Measurements from ENCODE around the genes HOMER2, SH3GL3, ZSCAN2 and PDE8A.

DNA sequence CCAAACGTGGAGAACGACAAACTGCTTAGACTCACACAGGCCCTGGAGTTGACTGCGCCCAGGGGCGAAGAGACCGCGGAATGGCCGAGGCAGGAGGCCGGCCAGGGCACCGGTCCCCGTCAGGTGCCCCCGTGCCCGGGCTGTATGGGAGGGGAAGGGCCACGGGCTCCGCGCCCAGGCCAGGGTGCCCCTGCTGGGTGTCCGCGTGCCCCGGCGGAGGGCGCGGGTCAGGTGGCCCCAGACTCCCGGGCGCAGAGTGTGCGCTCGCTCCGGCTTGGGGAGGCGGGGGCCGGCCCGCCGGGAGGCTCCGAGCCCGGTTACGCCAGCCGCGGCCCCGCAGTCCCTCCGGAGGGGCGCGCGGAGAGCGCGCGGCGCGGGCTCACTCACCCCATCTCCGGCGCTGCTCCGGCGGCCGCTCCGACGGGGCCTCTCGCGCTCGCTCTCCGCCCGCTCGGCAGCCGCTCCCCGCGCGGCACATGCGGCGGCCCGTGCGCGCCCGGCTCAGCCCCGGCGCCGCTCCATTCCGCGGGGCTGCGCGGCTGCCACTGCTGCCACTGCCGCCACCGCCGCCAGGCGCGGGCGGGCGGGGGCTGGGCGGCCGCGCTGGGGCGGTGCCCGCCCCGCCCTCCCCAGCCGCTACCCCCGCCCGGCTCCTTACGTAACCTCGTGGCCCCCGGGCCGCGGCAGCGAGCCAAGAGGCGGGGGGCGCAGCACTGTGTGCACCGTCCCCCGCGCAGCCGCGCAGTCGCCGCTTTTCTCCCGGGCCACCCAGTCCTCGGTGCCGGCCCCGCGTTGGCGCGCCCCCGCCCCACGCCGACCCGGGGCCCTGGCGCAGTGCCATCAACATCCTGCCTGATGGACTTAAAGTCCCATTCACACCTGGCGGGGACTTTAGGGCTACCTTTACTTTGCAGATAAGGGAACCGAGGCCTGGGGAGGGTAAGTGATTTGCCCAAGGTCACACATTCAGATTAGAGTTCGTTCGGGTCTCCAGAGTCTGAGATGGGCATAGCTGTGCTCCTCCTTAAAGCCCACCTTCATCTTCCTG is at the start of gene HOMER2:
TSS of gene HOMER2 (minus strand) at position 577 of the 1,048 bp plus-strand sequence.
- RRBS, 2 experiments = 1% methylated on average over 55 to 59 of the region's 122 CpGs

DNA sequence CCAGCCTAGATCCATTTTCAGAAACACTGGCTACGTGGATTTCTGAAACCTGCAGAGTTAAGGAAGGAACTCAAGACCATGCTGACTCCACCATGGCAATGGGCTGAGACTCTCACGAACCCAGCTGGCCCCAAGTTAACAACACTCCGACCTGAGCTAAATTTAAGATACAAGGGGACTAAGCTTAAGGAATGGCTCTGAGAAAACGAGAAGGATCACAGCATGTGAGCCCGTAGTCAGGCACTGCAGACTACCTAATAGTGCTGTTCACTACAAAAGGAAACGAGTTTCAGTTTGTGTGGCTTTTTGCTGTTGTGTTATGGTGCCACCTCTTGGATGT is 11.2 kb downstream of the C15orf40 start:
- RRBS, 2 experiments = no CpG with 5 or more reads among the region's 6 CpGs

DNA sequence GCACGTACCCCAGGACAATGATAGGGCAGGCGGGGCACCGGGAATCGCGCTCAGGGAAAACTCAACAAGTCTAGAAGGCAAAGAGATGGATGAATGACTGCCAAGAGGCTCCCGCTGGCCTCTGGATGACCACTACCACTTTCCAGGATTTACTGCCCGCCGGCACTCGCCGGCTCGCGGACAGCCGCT is 989 bp downstream of the HDGFL3 start:
- RRBS, 2 experiments = under 1 to 2% methylated on average over 4 to 7 of the region's 13 CpGs

DNA sequence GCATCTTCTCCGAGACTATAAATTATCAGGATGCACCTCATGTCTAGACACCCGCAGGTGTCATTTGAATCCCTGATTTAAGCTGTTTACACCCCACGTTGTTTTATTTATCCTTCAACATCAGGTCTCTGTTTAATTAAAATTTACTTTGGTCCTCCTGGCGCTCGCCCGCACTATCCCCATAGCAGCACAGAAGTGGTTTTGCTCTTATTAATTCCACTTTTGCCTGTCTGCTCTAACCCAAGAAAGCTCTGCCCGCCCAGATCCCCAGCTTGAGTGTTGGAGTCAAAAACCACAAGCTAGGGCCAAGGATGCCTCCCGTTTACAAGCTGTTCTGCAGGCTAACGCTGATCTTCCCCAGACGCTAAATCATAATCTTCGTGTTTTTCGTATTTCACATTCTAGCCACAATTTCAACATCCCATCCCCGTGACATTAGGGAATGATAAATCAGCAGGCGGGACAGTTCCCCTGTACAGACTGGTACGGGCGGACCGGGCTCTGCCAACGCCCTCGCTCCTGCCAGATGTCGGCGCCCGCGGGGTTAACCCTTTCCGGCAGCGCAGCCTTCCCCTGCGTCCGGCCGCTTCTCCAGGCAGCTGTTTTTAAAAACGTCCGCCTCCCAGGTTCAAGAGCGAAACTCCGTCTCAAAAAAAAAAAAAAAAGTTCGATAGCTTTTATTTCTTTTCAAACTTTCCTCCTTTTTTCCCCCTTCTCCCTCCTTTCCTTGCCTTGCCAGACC is 80.9 kb upstream of the BNC1 start:
- RRBS, 2 experiments = 2 to 3% methylated on average over 8 of the region's 33 CpGs

DNA sequence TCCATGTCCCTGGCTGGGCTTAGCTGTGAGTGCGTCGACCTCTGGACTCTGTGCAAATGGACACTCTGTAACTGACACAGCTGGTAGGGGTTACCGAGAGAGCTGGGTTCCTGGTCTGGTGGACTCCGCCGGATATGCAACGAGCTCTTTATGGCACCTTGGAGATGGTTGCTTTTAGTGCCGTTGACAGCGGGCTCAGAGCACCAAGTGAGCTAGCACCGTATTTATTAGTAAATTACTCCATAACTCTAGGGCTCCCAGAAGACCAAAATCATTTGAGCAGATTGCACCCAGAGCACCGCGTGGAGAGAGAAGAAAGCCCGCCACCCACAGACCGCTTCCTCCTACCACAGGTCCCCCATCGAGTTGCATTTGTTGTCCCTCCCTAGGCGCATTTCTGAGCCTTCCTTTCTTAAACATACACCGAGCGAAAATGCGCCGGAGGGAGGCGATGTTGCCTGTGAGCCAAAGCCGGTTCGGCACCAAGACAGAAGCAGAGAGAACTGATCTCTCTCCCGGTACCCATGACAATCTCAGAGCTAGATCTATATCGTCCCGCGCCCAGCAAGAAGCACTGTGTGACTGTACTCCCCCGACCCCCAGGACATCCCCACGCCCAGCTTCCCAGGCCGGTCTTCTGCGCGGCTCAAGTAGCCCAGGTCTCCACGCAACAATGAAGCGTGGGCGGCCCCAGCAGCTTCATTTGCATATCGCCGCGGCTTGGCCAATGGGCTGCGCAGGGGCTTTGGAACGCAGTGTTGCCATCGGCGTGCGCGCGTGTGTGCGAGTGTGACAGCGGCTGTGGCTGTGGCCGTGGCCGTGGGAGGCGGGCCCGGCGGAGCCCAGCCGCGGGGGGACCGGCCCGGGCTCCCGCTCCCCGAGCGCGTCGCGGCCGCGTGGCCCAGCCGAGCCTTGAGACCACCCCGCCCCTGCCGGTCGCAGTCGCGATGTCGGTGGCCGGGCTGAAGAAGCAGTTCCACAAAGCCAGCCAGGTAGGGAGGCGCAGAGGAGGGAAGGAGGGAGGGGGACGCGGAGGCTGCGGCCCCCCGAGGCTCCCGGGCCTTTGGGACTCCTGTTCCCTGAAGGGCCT is at the start of gene SH3GL3:
TSS of gene SH3GL3 (plus strand) at position 755 of the 1,090 bp plus-strand sequence.
- RRBS, 2 experiments = under 1 to 3% methylated on average over 20 to 22 of the region's 77 CpGs

- RRBS, 2 experiments = 1 to 2% methylated on average over 18 to 22 of the region's 75 CpGs
Measured at GRCh38 chr15:84079725-84080699, 155.6 kb upstream of the GOLGA6L4 start.

DNA sequence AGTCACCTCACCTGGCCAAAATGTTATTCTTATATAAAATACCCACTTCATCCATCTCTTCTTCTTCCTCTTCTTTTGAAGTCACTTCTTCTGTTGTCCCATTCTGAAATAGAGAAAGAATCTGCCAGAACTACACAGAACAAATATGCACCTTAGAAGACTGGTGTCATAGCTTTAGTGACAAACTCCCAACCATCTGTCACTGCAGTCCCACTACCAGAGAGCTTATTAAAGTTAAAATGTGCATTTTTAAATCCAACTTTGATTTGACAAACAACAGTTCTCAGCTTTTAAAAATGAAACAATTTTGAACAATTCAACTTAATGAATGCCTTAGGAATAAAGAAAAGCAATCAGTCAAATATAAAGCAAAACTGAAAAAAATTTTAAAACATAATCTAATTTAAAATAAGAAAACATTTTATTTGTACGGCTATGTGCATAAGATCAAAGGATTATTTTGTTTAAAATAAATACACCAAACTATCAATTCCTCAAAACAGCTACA is 54.6 kb upstream of the ZSCAN2 start:
- RRBS, 2 experiments = no CpG with 5 or more reads among the region's 1 CpG

- RRBS, 2 experiments = no CpG with 5 or more reads among the region's 24 CpGs
Measured at GRCh38 chr15:84587816-84588535, 12.8 kb upstream of the ZSCAN2 start.

DNA sequence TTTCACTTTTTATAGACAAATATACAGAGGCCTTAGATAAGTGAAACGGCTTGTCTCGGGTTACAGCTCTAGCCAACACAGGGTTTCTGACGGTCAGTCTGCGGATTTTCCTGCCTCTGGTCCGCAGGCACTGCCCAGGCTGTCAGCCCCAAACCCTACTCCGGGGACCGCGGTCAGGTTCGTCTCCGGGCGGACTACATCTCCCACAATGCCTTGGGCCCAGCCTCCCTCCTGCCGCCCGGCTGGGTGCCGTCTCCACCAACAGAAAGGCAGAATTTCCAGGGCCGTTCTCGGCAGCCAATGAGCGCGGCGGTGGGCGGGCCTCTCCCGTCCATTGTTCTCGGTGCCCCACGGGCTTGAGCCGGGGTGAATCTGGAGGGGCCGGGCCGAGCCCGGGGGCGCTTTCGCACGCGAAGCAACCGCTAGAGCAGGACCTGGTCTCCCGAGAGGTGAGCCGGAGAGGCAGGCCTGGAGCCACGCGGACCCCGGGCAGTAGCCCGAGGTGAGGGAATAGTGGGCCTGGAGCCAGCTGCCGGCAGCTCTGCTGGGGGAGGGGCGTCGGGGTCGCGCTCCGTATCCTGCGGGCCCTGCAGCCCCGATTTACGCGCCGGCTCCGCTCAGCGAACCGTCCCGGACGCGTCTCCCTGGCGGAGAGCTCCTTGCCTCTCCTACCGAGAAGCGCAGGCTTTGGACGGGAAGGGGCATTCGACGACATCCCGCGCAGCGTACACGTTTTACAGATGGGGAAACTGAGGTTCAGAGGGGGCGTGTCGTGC is at the start of gene ZSCAN2:
TSS of gene ZSCAN2 (plus strand) at position 323 of the 776 bp plus-strand sequence.
- RRBS, 2 experiments = 1% methylated on average over 24 to 28 of the region's 67 CpGs

DNA sequence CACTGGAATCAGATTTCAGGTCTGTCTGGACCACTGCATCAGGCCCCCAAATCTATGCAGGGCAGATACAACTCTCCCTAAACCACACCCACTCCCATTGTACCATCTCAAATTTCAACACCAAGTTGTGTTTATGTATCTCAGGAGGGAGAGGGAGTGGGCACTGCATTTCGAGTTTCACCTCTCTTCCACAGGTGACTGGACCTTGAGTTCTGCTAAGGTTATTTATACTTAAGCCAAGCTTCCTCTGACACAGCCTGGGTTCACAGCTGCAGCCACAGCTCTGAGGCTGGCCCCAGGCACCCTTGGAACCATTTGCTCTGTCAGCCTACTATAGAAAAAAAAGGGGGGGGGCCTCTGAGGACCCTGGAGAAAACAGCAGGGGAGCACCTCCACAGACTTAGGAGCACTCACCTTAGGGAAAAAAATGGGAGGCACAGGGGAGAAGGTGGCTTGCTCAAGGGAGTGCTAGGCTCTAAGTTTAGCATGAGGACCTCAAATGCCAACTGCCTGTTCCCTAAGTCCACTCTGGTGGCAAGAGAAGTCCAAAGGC is 2.2 kb upstream of the NMB start:
- RRBS, 2 experiments = no CpG with 5 or more reads among the region's 1 CpG

DNA sequence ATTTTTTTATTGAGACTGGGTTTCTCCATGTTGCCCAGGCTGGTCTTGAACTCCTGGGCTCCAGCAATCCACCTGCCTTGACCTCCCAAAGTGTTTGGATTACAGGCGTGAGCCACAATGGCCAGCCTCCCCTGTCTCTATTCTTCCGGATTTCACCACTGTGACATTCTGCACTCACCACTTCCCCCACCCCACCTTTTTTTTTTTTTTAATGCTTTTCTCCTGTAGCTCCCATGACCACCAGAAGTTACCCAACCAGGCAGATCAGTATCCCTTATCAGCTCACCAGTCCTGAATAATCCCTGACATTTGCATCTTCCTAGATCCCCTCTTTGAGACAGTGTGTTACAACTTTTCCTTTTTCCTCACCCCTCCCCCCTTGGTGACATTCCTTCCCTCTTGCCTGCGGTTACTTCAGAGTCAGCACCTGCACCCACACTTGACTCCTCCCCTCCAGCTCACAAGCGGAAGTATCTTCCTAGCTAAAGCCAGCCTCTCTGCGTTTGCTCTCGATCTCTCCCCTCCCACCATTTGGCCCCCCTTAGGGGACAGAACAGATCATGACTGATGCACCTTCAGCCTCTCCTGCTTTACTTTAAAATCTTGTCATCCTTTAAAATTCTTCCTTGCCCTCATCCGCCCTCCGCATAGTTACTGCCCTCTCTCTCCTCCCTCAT is 13.4 kb upstream of the ZNF592 start:
- RRBS, 2 experiments = no CpG with 5 or more reads among the region's 8 CpGs

DNA sequence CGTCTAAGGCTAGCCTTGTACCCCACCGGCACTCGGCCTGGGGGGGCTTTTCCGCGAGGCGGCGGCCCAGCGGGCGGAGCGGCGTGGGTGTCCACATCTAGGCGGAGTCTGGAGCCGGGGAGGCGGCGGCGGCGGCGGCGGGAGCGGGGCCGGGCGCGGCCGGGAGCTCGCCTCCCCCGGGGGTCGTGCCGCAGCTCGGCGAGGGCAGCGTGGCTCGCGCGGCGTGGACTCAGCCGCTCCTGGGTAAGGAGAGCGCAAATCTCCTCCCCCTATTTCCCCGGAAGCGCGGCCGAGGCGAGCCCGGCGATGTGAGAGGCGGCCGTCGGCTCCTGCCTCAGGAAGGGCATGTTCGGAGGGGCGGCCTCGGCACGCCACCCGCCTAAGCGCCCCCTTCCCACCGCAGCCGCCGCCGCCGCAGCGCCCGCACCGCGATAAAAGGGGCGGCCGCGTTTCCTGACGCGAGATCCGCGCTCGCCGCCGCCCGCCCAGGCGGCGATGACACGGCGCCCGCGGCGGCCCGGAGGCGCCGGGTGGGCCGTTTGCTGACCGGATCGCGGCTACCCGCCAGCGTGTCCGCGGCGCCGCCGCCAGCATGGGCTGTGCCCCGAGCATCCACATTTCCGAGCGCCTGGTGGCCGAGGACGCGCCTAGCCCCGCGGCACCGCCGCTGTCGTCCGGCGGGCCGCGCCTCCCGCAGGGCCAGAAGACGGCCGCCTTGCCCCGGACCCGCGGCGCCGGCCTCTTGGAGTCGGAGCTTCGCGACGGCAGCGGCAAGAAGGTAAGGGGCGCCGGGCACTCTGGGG is at the start of gene PDE8A:
TSS of gene PDE8A (plus strand) at position 286 of the 803 bp plus-strand sequence.
- RRBS, 2 experiments = under 1 to 2% methylated on average over 39 of the region's 124 CpGs

- RRBS, 2 experiments = no CpG with 5 or more reads among the region's 6 CpGs
Measured at GRCh38 chr15:85006245-85007323, 24.9 kb downstream of the PDE8A start.

- RRBS, 2 experiments = no CpG with 5 or more reads among the region's 3 CpGs
Measured at GRCh38 chr15:85030124-85031243, 48.8 kb downstream of the PDE8A start.

DNA sequence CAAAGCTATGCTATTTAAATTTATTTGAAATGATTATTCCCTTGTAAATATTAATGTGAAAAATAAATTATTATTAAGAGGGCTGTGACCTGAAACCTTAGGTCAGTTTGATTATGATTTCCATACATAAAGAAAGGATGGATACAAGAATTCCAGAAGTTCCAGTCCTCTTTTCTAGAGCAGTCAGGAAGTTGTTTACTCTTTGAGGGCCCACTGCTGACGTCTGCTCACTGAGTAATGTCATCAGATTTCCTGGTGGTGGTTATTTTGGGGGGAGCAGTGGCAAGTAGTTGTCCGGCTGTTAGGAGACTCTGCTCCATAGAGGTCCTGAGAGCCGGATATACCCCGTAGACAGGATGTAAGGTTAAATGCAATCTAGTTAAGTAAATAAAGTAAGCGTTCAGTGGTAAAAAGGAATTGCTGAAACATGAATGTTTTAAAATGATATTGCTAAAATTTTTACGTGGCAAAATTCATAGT is 65.5 kb downstream of the PDE8A start:
- RRBS, 2 experiments = no CpG with 5 or more reads among the region's 6 CpGs

DNA sequence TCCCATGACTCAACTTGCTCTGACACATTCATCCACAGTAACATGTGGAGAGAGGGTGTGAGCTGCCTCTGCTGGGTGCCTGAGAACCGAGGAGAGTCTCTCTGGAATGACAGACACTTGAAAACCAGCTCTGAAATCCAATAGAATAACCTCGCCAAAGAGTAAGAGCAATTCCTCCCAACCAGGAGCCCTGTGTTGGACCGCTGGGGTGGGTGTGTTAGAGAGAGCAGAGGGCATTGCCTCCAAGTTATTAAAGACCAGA is 35.8 kb upstream of the AKAP13 start:
- RRBS, 2 experiments = no CpG with 5 or more reads among the region's 3 CpGs

- RRBS, 2 experiments = no CpG with 5 or more reads among the region's 13 CpGs
Measured at GRCh38 chr15:85498586-85500052, 118.7 kb downstream of the AKAP13 start.

DNA sequence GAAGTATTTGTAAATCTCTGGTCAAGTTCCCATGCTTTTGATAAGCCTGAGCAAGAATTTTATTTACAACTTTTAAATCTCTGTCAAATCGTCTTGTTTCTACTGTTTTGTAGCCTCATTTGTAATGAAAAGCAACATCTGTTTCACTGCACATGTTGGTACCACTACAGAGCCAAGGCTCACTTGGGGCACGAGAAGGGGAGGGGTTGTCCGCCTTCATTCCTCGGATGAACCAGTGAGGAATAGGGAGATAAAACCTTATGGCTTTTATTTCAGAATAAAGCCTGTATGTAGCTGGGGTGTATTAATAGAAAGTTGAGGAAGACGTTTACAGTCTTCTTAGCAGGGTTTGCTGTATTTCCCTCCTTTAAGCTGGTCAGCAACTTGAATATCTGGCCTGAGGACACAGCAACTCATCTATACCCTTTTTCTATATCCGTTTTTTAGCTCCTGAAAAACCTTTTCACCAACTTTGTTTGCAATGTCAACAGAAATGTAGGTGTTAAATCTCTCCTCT is 176.8 kb downstream of the KLHL25 start:
- RRBS, 2 experiments = no CpG with 5 or more reads among the region's 6 CpGs

DNA sequence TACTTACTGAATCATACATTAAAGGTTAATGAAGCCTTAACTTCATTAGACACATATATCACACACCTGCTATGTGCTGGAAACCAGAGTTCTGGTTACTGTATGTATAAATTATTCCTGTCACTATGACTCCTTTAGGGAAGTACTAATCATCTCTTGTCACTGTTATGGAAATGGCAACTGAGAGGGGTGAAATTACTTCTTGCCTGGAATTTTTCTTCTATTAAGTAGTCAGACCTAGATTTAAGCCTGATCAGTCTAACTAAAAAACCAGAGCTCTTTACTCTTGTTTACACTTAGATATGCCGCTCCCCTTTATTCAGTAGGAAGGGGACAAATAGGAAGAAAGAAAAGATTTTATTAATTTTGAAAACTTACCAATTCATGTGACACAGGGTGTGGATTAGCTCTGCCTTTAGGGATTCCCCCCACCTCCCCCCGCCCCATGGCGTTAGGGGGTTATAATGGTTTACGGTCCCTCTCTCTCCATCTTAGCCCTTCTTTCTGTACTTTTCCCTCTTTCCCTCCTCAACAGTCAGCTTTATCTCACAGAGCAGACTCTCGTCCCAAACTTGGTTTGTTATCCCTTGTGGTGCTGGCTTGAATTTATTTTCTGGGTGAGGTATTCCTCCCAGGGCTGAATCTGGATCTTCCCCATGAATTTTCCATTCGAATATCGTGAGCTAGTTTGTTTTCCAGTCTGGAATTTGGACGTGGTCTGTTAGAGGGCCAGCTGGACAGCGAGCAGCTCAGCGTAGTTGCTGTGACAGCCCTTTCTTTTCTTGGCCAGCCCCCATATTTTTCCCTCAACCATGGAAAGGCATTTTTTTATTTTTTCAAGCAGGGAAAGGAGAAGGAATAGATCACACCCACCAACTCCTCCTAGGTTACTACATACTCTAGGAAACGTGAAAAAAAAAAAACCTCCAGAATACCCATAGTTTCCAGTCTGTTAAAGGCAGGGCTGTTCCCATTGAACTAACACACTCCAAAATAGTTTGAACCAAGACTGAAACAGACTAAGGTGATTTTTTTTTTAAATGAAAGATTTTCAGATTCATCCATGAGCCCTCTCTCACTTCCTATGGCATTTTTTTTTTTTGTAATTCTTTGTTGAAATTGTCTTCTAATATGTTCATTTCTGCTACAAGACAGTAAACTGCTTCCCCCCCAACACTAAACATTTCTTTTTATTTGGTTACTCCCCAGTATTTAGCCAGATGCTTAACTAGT is 152.2 kb downstream of the KLHL25 start:
- RRBS, 2 experiments = no CpG with 5 or more reads among the region's 11 CpGs

Measured in NT2/D1 (cell line).